GM23248 (cell line): ENCODE measurements around a stretch of chr12.

DNA sequence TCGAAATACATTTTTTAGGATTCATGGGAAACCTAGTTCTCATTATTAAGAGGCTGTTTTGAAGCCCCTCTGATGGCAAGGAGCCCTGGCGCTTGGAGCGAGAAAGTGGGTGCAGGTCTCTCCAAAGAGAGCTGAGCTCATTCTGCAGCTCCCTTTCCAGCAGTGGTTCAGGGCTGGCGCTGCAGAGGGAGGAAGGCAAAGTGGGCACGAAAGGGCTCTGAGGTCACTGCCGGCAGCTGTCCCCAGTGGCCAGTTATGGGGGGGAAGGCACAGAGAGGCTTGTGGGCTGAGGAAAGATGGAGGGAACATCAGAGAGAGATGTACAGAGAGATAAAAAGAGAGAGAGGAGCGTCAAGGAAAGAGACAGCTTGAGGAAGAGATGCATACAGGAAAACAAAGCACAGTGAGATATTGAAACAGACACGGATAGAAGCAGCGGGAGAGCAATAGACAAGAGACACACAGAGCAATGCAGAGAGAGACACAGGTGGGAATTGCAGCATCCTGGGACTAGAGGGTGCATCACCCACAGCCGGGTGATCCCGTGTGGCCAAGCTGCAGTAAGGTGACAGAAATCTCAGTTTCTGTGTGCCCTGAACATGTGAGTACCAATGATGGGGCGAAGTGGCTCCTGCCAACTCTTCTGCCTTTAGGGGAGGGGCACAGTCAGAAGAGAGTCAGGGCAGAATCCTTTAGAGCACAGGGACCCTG, 75.4 kb upstream of the TBX5 start:
- RAMPAGE, long total RNA: no peak

DNA sequence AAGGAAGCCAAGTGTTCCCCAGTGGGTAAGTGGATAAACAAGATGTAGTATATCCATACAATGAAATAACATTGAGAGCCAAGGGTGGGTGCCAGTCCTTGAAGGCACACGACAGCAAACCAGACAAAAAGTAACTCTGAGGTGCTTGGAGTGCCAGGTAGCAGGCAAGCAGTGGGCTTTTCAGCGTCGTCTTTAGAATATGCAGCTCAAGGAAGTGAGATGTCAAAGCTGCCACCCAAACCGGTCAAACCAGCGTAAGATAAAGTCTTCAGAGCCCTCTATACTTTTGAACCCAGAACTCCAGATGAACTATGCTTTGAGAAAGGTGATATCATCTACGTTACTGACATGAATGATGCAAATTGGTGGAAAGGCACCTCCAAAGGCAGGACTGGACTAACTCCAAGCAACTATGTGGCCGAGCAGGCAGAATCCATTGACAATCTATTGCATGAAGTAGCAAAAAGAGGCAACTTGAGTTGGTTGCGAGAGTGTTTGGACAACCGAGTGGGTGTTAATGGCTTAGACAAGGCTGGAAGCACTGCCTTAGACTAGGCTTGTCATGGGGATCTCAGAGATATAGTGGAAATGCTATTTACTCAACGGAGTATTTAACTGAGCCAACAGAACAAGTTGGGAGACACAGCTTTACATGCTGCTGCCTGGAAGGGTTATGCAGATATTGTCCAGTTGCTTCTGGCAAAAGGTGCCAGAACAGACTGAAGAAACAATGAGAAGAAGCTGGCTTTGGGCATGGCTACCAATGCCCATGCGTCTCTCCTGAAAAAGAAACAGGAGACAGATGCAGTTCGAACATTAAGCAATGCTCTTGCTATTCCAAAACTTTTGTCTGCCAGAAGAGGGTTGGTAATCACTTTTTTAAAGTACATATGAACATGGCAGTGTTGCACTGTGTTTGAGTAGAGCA, 95.7 kb downstream of the TBX3 start:
- RAMPAGE, long total RNA: no peak

GRCh38 chr12:114665265-114666406, 18.3 kb downstream of the TBX3 start:
- RAMPAGE, long total RNA: no peak

- RAMPAGE, long total RNA: no peak
These were observed 2.5 kb upstream of the TBX3 start for GRCh38 chr12:114686464-114686885.

GRCh38 chr12:114733844-114734411, 50.0 kb upstream of the TBX3 start:
- RAMPAGE, long total RNA: no peak

- RAMPAGE, long total RNA: no peak
These were observed 84.4 kb upstream of the TBX3 start for GRCh38 chr12:114768170-114768915.

DNA sequence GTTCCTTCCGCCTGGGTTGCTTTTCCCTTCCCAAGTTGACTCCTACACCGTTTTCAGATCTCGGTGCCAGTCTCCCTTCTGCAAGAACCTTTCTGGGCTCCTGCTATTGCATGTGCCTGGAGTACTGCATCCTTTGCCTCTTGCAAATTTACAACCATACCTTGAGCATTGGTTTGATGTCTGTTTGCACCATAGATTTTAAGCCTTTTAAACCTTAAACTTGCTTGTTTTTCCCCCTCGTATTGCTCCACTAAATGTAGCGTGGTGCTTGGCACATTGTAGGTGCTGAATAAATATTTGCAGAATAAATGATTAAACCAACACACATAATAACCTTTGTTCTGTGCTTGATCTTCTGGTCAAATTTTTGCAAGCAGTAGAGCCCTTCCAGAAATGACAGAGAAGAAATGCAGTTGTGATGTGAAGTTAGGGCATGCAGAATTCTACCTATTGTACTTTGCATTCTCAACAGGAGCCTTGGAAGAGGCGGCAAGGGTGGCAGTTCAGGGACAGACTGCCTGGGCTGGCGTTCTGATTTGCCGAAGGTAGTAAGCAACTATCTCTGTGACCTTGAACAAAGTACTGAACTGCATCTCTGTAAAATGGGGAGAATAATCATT, 394.3 kb upstream of the TBX3 start:
- RAMPAGE, long total RNA: no peak

- RAMPAGE, long total RNA: no peak
These were observed 405.3 kb upstream of the TBX3 start for GRCh38 chr12:115089066-115089970.

DNA sequence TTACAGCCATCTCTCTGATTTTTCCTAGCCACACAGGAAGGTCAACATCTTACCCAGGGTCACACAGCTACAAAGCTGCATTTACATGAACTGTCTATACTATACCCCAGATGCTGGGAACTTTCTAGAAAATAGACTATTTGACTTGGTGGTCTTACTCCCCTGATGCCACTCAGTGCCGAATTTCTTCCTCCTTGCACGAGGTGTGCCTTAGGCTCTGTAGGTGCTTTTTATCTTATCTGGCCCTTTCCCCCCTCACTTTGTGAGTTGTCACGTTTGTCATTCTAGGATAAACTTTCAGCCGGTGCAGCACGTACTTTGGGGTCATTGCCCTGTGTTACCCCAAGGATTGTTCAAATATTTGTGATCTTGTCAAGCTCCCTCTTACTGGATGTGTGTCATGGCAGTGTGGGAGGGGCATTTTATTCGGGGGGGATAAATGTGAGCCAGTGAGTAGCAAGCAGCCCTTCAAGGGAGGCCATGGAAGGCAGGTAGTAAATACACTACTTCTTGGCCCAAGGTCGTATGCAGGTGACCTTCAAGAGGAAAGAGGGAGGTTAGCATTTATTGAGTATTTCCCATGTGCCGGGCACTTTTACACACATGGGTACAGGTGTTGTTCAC, 410.1 kb upstream of the TBX3 start:
- RAMPAGE, long total RNA: no peak

GRCh38 chr12:115335708-115336135, 651.7 kb upstream of the TBX3 start:
- RAMPAGE, long total RNA: no peak

DNA sequence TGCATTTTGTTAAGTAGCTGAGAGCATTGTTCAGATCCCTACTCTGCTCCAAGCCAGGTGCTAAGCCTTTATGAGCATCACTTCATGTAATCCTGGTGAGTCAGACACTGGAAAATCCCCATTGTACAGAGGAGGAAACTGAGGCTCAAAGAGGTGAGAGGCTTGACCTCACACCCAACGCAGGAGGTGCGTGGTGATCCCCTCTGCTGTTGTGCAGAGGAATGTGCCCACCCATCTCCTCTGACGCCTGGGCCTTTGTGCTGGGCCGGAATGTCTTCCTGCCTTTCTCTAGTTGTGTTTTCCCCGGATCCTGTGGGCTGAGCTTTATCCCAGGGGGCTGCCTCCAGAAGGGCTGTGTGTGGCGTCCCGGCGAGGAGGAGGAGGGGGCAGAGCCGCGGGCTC, 653.8 kb downstream of the MED13L start:
- RAMPAGE, long total RNA: no peak

GRCh38 chr12:115791329-115791900, 486.1 kb downstream of the MED13L start:
- RAMPAGE, long total RNA: no peak

DNA sequence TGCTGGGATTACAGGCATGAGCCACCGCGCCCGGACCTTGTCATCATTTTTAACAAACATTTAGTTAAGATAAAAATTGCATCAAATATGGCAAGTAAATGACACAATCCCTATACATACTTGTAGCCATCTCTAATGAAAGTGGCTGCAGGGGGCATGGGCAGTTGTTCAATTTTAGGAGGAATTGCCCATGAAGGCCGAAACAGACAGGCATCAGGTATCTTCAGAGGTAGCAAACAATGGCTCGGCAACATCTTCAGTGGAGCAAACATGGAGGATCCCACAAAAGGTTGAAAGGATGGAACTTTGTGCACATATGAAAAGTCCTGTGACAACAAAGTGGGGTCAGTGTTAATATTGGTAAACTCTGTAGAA, 281.1 kb downstream of the MED13L start:
- RAMPAGE, long total RNA: no peak

- RAMPAGE, long total RNA: no peak
These were observed 258.2 kb downstream of the MED13L start for GRCh38 chr12:116018851-116020159.

DNA sequence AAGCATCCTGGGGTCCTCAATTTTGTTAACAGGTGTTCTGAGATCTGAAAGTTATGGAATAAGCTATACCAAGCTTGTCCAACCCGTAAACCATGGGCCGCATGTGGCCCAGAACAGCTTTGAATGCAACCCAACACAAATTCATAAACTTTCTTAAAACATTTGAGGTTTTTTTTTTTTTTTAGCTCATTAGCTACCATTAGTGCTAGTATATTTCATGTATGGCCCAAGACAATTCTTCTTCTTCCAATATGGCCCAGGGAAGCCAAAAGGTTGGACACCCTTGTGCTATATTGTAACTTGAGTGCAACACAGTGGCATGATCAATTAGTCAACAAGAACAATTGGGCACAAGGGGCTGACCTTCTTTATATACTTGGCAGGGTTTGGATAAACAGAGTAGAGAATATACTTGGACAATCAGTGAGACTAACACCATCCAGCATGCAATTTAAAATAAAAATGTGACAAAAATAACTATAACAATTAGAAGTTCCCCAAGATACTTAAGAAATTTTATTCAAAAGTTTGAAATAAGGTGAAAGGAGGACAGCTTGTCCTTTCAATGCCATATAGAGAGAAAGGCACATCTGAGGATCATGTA, 197.5 kb downstream of the MED13L start:
- RAMPAGE, long total RNA: no peak

- RAMPAGE, long total RNA: no peak
These were observed 88.9 kb upstream of the MED13L start for GRCh38 chr12:116366231-116366894.

GRCh38 chr12:116591911-116593176, 33.2 kb downstream of the MAP1LC3B2 start:
- RAMPAGE, long total RNA: no peak

DNA sequence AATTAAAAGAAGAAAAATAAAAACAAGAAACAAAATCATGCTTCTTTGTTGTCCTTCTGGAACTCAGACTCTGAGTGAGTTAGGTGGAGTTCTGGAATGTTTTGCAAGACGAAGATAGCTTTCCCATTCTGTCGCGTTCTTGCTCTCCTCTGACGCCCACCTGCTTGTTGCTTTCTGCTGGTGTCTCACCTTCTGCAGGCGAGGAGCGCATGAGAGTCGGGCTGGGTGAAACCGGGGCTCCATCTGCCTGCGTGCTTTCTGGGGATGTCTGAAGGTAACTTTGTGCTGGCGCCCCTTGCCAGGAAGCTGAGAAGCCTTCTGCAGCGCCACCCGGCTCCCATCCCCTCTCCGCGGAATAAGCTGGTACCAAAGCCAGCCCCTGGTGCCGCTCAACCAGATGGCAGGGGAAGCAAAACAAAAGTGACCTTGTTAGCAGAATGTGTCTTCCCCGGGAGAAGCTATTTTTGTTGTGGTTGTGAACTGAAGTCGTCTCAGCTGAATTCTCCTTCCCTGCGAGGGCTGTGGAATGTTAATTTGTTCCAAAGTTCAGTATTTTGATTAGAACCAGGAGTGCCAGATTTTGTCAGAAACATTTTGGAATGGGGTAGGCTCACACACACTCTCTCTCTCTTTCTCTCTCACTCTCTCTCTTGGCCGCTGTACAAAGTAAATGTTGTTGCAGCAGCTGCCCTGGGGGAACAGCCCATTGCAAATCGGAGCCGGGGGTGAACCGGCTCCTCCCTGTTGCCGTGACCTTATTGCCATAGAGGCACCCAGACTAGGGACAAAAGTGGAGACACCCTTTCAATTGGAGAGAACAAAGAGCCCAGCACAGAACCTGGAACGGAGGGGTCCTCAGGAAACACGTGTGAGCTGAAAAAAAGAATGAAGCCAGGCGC, 79.4 kb downstream of the SPRING1 start:
- RAMPAGE, long total RNA: no peak

DNA sequence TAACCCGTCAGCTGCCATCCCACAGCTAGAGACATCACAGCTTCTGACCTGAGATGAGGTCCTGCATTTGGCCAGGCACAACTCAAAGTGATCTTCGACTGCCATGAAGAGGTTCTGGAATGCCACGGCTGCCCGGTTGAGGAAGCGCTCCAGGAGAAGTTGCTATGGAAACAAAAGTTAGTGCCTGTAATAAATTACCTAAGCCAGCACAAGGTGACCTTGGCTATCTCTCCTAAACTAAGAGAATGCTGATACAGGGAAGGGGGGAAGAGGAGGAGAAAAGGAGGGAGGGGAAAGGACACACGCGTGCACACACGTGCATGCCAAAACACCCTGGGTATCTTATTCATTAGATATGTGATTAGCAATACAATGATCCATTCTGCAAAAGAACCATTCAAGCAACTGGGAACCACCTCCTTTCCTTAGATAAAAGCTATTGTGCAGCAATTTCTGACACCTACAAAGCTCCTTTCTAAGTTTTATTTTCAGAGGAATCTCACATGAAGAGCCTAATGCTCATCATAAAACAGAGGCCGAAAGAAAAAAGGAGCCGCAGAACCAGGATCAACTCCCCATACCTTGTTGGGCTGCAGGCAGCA, 18.1 kb downstream of the SPRING1 start:
- RAMPAGE, long total RNA: no peak

DNA sequence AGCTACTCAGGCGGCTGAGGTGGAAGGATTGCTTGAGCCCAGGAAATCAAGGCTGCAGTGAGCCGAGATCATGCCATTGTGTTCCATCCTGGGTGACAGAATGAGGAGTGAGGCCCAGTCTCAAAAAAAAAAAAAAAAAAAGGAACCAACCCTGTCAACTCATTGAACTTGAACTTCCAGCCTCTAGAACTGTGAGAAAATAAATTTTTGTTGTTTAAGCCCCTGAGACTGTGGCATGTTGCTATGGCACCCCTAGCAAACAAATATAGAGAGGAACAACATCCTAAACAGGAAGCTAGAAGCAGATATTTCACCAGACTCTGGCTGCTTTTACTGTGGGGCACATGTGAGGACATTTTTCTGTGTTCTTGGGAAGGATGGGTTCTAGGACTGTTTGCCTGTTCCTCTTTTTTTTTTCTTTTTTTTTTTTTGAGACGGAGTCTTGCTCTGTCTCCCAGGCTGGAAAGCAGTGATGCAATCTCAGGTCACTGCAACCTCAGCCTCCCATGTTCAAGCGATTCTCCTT, 4.1 kb upstream of the HRK start:
- RAMPAGE, long total RNA: no peak